A172 (cell line): ENCODE data around the gene SPPL2C.

DNA sequence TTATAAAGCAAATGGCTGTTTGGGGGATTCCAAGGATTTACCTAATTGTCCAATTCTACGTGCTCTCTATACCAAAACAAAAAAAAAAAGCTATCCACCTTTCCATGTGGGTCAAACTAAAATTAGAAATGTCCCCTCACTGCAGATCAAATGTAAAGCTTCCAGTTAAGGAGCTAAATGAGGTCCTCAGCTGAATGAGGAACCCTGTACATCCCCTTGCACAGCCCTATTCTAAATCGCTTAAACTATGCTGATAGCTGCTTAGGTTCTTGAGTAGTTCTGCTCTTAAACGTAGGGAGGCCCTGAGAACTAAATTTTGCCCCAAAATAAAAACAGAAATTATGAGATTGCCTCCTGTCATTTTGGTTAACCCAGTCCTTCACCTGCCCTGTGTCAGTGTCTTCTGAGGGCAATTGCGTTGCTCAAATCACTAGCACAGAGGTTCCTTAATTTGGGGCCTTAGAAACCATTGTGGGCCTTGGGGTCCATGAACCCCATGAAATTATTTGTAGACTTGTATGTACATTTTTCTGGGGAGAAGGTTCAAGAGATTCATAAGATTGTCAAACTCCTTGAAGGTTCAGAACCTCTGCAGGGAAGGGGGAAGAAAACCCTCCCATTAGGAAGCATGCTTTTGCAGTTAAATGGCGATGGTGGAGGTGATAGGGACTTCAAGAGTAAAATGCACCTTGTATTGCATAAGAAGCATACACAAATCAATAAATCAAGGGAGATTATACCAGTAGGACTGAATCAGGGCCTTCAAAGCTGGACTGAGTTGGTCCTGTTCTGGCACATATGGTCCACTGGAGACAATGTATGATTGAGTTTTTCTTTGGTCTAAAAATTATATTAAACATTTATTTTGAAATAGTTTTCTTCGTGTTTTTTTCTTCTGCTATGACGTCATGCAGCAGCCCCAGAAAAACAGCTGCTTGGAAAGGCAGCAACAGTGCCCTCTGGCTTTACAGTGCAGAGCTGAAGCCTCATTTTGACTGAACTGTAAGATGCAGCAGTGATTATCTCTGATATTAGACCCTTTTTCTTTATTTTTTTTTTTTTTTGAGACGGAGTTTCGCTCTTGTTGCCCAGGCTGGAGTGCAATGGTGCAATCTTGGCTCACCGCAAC lies 3.3 kb downstream of the HEXIM1 start:
- RAMPAGE, long total RNA, result no peak

DNA sequence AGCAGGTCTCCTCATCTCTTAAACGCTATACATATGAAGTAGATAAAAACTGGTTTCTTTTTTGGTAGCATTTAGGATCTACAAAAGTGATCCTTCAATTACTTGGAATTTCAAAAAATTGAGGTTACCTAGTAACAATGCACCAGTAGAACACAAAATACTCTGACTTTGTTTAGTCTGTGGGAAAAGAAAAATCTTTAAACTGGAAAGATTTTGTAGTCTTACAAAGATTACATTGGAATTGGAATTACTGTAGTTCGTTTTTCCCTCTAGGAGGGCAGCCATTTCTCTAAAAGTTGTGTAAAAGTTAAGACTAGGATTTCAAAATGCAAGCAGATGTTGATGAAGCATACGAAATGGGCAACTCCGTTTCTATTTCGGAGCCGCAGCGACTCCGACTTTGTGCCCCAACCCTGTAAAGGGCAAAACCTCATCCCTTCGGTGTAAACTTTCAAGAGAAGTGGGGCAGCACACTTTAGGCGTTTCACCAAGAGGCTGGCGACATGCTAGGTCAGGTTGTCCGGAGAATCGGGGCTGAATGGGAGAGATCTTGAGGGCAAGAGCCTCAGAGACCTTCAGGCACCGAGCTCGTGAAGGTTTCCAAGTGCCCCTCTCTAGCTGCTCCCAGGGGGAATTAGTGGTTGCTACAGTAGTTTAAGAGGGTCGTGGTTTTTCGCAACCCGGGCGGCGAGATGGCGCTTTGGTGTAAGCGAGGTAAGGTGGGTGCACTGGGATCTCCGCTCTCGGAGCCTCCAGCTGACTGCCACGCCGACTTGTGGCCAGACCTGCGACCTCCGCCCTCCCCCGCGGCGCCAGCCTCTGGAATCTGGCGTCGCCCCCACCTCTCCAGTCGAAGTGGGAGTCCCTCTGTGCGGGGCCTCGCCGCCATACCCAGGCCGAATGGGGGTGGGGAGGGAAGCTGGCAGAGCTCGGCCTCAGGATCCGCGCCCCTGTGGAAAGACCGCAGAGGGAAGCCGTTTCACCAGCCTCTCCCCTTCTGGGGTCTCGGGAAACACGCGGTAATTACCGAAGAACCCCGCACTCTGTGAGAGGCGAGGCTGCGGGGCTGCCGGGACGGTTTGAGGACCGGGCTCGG lies 1.1 kb upstream of the HEXIM2 start:
- RAMPAGE, long total RNA, result no peak

GRCh38 chr17:45171831-45172517 lies 10.3 kb downstream of the HEXIM2 start:
- RAMPAGE, long total RNA, result no peak

DNA sequence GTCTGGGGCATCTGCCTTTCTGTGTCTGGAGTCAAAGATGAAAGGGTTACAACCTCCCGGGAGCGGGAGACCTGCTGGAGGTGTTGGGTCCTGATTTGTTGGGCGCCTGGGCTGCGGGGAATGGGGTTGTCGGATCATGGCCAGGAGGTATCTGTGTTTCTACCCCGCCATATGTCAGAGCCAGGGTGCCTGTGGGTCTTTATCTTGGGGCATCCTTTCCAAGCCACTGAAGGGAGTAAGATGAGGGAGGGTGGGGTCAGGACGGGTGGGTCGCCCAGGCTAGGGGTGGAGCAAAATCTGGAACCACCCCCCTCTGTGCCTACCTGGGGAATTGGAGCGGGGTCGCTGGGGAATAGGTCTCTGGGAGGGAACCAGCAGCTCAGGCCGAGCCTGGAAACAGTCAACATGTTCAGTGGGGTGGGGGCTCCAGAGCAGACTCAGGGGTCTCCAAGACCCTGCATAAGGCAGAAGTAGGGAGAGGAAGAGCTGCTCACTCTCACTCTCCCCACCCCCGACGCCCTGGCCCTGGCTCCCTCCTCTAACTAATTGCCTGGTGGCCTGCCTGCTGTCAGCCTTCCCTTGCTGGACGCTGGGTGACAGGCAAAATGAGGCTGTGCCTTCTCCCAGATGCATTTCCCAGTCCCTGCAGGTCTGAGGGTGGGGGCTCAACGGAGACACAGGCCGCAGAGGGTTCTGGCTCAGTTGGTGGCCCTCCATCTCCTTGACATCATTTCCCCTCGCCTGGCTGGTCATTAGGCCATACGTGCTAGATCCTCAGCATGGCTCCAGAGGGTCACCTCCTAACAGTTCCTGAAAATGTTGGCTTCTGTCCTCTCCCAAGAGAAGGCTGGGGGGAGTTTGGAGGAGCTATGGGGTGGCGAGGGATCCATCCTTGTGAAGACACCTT lies 1.2 kb downstream of the FMNL1 start:
- RAMPAGE, long total RNA, result no peak

DNA sequence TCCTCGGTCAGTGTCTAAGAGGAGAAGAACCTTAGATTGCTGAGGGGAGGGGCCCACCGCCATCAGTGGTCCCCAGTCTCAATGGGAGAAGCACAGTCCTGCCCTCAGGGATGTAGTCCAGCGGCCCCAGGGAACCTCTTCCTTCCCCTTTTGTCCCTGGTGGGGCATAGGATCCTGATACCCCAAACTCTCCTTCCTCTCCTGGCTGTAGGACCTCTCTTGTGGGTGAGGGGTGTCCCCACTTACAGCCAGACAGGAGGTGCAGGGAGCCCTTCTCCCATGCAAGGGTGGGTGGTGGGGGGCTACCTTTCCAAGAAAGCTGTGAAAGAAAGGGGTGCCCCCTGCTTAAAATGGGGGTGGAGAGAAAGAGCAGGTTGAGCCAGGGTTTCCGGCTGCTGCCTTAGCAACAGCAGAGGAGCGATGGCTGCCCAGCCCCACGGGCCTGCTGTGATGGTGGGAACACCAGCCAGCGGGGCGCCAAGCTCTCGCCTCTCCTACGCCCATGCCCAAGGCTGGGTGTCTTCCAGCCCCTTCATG lies 2.8 kb downstream of the FMNL1 start:
- RAMPAGE, long total RNA, result no peak

GRCh38 chr17:45225876-45226667 lies 4.4 kb downstream of the FMNL1 start:
- RAMPAGE, long total RNA, result no peak

DNA sequence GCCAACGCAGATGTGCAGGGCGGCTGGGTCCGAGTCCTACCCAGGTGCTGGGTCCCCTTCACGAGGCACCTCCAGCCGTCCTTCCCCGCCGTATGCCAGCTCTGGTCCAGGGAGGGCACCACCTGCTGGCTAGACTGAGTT lies 9.9 kb downstream of the FMNL1 start:
- RAMPAGE, long total RNA, result no peak

DNA sequence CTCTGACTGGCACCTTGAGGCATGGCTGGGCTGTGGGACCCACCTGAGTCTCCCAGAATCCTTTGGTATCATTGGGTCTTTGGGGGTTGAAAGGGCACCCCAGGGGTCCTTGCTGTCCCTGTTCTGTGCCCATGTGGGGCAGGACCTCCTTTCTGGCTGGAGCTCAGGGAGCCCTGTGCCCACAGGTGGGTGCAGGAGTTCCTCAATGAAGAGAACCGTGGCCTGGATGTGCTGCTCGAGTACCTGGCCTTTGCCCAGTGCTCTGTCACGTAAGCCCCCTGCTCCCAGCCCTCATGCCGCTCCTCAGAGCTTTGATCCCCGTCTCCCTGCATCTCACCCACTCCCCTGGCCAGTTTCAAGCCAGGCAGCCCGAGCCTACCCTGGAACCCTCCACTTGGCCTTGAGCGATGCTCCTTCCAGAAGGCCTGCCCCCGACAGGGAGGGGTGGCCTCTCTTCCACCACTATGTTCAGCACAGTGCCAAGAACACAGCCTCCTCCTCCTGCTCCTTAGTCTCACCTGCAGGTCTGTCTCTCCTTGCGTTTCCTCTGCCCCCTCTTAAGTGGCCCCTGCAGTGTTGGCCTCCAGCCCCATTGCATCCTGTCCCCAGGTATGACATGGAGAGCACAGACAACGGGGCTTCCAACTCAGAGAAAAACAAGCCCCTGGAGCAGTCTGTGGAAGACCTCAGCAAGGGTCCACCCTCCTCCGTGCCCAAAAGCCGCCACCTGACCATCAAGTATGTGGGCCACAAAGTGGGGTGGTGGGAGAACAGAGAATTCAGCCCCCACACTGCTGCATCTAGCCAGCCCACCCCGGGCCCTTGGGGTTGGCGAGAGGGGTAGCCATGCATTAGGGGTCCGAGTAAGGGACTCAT lies 12.0 kb downstream of the FMNL1 start:
- RAMPAGE, long total RNA, result no peak

DNA sequence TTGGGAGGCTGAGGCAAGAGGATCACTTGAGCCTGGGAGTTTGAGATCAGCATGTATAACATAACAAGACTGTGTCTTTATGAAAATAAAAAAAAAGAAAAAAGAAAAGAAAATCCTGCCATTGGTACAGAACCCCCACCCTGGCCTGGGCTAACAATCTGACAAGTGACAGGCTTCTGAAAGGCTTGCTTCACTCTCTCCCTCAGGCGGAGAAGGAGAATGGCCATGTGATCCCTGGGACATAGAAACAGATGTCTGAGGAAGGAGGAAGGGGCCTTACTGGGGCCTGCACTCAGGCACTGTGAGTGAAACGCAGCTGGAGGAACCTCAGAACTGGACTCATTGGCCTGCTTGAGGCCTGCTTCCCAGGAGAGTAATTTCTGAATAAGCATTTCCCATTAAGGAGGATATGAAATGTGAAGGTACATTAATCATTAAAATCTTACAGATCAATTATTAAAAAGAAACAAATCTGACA lies 17.5 kb downstream of the MAP3K14 start:
- RAMPAGE, long total RNA, result no peak

DNA sequence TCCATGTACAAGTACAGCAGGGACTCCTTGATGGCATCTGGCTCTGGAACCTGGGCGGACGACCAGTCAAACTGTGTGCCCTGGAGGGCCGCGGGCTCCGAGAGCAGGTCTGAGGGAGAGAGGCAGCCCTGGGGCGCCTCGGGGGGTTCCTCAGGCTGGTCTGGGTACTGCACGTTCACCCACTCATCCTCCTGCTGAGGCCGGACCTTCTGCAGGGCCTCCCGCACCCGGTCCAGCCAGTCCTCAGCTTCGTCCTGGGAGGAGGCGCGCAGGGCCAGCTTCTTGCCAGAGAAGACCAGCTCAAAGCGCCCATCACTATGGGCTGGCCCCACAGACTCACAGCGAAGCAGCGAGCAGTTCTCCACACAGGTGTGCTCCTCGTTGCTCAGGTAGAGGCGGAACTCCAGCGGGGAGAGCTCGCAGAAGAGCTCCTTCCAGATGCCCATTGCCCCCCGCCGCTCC lies 21.1 kb upstream of the ARHGAP27 start:
- RAMPAGE, long total RNA, result no peak

- RAMPAGE, long total RNA, result no peak
These were observed 365 bp downstream of the PLEKHM1 start for GRCh38 chr17:45490089-45490622.

DNA sequence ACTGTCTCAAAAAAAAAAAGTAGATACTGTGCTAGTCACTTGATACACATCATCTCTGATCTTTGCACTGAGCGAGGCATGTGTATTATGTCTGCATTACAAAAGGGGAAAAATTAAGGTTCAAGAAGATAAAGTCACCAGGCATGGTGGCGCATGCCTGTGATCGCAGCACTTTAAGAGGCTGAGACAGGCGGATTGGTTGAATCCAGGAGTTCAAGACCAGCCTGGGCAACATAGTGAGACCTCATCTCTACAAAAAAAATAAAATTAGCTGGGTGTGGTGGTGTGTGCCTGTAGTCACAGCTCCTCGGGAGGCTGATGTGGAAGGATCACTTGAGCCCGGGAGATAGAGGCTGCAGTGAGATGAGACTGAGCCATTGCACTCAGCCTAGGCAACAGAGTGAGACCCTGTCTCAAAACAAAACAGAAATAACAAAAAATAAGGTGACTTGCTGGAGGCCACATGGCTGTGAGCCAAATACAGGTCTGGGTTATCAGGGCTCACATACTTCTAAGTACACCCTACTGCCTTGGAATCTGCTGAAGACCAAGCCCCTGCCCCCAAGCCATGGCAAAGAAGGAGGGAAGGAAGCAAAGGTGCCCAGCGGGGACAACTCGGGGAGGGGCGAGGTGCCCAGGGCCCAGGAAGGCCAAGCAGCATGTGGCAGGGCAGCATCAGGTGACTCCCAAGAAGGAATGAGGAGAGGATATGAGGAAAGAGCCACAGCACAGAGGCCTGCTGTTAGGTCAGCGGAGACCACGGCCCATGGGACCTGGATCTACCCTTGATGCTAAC lies 142.9 kb upstream of the CRHR1 start:
- RAMPAGE, long total RNA, result no peak

DNA sequence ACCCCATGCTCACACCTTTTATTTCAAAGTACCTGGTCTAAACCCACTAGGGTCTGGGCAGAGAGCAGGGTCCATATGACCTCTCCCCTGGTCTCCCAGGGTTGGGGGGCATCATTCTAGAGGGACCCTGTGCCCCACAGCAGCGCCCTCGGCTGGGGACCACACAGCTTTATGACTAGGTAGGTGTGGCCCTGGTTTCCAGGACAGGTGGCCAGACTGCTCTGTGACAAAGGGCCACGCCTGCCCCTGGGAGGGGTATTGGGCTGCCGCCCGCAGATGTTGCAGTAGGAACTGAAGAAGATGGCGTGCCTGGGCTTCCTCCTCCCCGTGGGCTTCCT lies at the start of gene SPPL2C:
Gene SPPL2C, plus strand, starts transcription at position 275 of the 338 bp plus-strand sequence.
- RAMPAGE, long total RNA, result no peak

GRCh38 chr17:45896144-45896557 lies 1.8 kb downstream of the MAPT start:
- RAMPAGE, long total RNA, result no peak

DNA sequence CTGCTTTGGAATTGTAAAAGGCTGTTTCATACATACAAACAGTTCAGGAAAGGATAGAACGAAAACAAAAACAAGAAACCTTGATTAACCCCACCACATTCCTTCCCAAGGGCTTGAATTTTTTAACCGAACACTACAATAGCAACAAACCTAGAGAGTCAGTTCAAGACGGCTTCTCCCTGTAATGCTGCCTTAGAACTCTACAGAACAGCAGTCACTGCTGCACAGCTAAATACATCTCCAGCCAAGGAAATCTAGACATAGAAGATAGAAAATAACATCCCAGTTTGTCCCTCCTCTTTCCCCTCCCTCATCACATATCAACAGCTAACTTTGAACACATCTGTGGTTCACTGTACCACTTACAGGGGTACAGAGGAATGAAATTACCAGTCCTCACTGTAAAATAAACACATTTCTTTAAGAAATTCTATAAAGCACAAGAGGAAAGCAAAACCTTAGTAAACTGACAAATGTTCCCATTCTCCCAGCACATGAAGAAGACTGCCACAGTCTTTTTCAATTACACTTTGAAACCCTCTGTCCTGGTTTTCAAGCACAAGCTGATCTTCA lies 62.6 kb downstream of the KANSL1 start:
- RAMPAGE, long total RNA, result no peak

- RAMPAGE, long total RNA, result no peak
These were observed 1.7 kb downstream of the KANSL1 start for GRCh38 chr17:46191157-46192202.

GRCh38 chr17:46264216-46265142 lies 30.5 kb upstream of the LRRC37A start:
- RAMPAGE, long total RNA, result no peak

DNA sequence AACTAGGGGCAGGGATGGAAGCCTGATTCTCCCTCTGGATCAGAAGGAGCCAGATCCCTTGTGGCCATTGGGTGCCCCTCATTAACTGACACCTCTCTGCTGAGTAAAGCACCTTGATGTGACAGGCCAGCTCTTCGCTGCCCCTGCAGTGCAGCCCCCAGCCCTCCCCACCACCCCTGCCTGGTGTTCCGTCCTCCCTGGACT lies 20.1 kb downstream of the GOSR2 start:
- RAMPAGE, long total RNA, result no peak

DNA sequence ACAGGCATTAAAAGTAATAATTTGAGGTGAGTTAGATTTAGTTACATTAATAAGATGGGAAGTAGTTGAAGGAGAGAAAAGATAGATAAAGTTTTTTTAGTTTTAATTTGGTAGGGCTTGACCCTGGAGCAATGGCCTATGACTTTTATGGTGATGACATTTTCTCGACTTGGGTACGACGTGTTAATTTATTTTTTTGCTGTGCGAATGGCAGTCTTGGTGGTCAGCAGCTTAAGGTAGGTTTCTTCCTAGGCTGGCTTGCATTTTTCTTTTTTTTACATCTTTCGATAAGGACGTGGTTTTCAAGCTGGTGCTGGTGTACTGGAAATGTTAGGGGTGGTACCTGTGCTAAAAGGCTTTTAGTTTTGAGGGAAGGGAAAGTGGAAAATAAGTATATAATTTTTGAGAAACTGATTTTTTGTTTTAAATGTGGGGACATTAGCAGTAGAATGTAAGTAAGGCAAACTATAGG lies 87.7 kb upstream of the RPRML start:
- RAMPAGE, long total RNA, result no peak

DNA sequence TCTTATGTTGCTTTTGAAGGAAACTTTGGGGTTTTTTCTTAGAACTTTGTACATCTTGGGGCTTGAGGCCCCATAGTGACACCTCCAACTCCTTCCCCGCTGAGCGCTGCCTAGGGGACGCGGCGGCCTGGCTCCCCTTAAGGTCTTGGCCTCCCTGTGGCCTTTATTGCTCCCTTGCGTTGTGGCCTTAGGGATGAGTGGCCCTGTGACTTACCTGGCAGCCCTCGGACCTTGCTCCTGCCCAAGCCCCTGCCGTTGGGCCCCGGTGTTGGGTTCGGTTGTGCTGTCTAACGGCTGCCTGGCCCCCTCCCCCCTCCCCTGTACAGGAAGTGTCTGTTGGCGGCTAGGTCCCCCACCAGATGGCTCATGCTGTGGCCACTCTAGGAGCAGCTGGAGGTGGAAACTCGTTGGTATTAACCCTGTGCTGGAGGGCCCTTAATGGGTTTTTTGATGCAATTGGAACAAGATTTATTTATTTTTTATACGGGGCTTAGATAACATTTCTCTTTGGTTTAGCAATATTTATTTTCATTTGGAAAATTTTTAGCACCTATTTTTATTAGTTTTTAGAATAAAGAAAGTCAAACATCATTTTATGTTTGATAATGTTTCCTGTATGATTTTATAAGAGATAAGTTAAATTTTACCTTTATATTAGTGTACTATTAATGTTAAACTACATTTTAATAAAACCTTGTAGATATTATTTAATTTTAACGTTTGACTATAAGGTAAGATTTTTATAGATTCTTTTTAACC lies 88.3 kb upstream of the RPRML start:
- RAMPAGE, long total RNA, result start-site peak on the minus strand centred at position 310 of the sequence, 51 bp wide, 251 and 158 reads in 2 replicates